Hematopoietic multipotent progenitor cell (in vitro differentiated cells): Measurements from ENCODE around the gene APC2.

- CAGE, long polyA plus RNA: no peak
Observed at GRCh38 chr19:1246305-1246595, 2.1 kb upstream of the MIDN start.

GRCh38 chr19:1249726-1250333 lies 1.4 kb downstream of the MIDN start:
- CAGE, long polyA plus RNA: no peak

DNA sequence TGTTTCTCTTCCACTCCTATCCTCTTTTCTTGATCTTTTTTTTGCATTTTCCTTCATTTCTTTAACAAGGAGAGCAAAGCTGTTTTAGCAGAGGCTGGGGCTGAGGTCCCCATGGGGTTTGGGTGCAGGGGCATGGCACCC lies 9.4 kb downstream of the MIDN start:
- CAGE, long polyA plus RNA: no peak

- CAGE, long polyA plus RNA: no peak
Observed at GRCh38 chr19:1267644-1268285, 1.4 kb upstream of the CIRBP start.

- CAGE, long polyA plus RNA: no peak
Observed at GRCh38 chr19:1270513-1270725, 1.3 kb downstream of the CIRBP start.

DNA sequence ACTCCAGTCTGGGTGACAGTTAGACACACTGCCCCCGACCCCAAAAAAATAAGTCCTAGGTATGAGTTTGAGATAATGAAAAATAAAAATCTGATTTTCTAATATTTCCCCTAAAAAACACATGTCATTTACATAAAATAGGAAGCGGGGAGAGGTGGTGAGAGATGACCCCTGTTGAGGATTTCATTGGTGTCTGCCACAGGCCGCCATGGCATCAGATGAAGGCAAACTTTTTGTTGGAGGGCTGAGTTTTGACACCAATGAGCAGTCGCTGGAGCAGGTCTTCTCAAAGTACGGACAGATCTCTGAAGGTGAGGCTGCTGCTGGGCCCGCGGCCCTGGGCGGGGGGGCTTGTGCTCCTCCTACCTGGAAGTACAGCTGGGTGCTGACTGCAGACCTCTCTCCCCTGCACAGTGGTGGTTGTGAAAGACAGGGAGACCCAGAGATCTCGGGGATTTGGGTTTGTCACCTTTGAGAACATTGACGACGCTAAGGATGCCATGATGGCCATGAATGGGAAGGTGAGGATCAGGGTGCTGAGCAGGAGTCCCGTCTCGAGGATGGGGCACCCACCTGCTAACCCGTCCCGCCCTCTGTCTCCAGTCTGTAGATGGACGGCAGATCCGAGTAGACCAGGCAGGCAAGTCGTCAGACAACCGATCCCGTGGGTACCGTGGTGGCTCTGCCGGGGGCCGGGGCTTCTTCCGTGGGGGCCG lies 1.8 kb downstream of the CIRBP start:
- CAGE, long polyA plus RNA: no peak

DNA sequence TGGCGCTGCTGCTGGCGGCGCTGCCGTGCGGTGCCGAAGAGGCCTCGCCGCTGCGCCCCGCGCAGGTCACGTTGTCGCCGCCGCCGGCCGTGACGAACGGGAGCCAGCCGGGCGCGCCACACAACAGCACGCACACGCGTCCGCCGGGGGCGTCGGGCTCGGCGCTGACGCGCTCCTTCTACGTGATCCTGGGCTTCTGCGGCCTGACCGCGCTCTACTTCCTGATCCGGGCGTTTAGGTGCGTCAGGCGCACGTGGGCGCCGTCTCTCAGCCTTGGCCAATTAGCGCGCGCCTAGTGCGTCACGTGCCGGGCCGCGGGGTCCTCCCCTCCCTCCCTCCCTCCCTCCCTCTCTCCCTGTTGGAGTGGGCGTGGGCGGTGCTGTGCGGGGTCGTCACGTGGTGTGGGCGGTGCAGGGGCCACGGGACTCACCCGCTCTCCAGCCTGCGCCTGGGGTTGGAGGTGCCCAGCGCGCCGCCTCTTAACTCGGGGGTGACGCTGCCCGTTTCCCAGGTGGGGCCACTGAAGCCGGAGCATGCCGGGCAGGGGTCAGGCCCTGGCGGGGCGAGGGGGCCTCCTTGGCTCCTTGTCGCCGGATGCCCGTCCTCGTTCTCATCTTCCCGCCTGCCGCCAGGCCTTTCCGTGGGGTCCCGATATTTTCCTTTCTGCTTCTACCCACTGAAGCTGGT lies 406 bp downstream of the FAM174C start:
- CAGE, long polyA plus RNA: start-site peak on the plus strand centred at position 450 of the sequence, 106 bp wide, 526 reads

- CAGE, long polyA plus RNA: no peak
Observed at GRCh38 chr19:1355491-1356464, 1.0 kb downstream of the PWWP3A start.

DNA sequence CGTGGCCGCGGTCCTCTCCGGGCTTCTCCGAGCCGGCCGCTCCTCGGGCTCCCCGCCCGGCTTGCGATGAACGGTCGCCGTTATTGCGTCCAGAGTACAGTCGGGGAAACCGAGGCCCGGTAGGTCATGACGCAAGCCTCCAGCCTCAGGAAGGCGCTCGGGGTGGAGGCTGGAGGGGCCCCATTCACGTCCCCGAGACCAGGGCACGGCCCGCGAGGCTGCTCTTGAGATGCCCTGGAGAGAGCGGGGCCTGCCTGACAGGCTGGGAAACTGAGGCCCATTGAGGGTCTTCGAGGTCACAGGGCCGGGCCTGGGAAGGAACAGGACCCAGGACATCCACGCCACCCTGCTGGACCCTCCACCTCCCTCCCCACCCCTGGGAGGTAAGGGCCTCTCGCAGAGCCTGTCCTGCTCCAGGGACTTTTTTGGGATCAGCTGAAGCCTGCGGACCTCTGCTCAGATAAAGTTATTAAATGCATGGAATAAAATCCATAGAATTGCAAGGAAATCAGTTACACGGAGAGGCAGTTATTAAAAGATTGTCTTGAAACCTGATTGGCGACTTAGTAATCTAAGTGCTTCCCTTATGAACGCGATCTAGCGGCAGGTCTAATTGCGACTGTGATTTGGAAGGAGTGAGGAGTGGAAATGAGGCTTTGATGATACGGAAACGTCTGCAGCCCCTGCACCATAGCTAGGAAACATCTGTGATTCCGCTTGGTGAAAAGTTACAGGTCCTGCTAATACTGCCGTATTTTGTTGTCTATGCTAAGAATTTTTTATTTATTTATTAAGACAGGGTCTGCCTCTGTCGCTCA lies 540 bp downstream of the NDUFS7 start:
- CAGE, long polyA plus RNA: no peak

DNA sequence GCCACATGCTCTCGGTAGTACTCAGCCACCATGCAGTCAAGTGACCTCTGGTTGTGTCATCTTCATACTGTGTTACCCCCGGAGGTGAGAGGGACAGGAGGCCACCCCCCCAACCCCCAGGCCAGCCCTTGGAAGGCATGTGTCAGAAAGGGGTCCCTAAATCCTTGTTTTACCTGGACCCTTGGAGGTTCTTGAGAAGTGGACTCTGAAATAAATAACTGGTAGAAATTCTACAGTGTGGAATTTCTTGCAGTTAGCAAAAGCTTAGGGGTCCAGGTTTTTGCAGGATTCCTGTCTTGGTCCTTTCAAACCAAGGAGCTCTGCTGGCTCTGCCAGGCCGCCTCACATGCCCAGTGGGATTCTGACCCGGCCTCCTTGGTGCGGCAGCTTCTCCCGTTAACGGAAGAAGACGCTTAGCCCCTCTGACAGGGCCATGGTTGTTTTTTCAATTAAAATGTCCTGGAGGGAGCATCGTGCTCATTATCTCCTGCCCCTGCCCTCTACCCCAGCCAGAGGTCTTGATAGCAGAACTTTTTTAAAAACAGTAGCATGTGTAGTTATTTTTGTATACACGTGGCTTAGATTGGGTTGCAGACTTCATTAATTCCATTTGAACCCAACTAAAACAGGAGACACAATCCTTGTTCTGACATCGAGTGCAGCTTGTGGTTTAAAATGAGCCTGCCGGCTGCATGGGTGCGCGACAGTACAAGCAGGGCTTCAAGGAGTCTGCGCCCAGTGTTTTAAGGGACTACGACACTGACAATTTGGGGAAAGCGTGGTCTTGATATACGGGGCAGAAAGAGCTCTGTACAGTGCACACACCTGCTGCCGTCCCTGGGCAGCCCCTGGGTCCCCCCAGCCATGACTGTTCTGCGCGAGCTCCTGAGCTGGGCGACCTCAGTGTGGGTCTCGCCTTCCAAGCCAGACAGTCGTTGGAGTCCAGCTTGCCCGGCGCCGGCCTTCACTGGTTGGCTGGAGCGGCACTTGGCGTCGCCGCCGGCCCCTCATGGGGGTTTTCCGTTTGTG lies 11.4 kb upstream of the RPS15 start:
- CAGE, long polyA plus RNA: no peak

- CAGE, long polyA plus RNA: no peak
Observed at GRCh38 chr19:1437881-1438317, 297 bp upstream of the RPS15 start.

DNA sequence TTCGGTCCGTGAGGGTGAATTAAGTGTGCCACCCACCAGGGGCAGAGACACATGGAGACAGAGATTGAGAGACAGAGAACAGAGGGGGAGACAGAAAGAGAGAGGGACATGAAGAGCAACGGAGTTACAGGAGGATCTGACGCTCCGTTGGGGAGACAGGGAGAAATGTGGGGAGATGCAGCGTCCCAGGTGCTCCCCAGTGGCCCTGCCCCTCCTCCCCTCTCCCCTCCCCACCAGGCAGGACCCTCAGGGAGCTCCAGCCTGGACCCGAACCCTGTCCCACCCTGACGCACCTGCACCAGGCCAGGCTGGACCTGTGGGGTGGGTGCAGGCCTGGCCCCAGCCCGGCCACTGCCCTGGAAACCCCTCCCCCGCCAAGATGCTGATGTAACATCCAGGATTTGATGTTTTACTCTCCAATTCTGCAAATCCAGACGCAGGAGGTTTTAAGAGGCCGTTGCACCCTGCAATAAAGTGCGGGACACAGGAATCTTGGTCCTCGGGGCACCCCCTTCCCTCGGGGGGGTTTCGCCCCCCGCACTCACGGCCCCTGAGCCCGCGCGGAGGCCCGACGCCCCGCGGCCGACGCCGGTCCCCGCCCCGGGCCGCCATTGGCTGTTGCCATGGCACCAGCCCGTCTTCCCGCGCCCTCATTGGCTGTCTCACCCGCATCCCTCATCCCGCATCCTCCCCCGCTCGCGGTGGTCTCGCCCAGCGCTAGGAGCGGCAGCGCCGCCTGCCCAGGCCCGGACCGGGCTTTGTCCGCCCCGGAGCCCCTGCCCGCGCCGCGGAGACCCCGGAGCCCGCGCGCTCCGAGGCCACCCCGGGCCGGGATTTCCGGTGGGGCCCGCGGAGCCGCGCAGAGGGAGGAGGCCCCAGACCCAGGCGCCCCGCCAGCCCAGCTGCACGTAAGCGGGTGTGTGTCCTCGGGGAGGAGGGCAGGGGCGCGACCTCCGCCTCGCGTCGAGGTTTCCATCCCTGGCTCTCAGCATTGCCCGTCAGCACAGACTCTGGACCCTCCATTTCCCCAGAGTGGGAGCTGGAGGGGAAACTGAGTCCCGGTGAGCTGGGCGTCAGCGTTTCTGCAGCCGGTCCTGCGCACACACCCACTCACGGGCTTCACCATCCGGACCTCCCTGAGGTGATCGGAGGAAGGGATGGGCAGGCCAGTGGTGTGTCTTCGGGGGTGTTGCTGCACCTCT lies at the start of gene APC2:
APC2 (plus strand) TSS at position 699 of the 1,202 bp plus-strand sequence.
- CAGE, long polyA plus RNA: no peak

DNA sequence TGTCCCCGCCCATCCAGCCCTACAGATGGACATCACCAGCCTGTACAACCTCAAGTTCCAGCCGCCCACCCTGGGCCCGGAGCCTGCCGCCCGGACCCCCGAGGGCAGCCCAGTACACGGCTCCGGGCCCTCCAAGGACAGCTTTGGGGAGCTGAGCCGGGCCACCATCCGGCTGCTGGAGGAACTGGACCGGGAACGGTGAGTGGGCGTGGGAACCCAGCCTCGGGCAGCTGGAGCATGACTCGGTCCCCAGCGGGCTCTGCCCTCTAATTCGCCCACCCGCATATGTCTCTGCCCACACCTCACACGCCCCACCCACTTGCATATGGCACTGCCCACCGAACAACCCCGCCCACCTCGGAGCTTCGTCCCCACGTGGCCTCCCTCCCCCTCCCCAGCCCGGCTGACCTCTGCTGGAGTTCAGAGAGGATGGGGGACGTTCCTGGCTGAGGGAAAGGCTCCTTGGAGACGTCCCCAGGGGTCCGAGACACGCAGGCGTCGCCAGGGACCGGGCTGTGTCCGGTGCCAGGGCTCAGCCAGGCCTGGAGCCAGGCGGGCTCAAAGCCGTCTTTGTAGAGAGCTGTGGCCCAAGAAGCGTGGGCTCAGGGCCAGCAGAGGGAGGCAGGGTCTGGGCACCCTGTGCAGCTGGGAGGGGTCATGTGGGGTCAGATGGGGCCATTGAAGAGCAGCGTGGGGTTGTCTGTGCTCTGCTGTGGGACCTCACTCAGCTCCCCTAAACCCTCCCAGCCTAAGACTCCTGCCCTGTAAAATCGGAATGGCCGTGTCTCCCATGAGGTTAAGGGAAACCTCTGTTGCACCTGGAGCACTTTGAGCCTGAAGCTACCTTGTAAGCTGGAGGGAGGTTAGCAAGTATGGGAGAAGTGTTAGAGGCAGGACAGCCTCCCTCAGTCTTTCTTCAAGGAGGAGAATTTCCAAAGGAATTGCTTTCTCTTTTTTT lies 3.8 kb downstream of the APC2 start:
- CAGE, long polyA plus RNA: no peak

DNA sequence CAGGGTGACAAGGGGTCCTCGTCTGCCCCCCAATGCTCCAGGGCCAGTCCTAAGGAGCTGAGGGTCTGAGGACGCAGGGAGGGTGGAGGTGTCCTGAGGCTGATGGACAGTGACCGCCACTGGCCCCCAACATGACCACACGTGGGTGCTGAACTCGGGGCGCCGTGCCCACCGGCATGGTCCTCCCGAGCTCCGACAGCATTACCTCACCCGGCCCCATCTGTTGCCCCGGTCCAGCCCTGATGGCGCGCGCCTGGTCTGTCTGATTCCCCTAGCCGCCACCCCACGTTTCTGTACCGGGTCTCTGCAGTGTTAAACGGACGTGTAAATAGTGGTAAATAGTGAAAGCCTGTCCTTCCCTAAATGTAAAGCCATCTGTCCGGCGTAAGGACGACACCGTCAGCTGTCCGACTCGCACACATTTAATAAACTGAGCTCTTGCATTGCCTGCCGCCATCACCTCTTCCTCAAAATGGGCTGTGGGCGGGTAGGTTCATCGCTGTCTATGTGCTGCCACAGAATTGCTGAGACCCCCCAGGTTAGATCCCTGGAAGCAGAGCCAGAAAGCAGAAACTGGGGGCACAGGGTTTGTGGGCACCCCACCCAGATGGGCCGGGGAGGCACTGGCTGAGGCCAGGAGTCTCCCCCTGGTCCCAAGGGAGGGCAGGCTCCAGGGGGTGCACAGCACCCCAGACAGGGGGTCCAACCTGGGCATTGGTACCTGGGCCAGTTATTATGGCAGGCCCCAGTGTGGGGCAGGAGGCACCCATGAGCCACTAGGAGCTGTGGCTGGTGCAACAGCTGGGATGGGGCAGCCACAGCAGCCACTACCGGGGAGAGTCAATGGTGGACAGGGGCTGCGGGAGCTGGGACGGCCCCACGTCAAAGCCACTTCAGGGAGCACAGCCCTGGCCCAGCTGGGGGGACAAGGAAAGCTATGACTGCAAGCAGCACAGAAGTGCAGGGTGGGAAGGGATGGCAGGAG lies 5.9 kb downstream of the C19orf25 start:
- CAGE, long polyA plus RNA: no peak

DNA sequence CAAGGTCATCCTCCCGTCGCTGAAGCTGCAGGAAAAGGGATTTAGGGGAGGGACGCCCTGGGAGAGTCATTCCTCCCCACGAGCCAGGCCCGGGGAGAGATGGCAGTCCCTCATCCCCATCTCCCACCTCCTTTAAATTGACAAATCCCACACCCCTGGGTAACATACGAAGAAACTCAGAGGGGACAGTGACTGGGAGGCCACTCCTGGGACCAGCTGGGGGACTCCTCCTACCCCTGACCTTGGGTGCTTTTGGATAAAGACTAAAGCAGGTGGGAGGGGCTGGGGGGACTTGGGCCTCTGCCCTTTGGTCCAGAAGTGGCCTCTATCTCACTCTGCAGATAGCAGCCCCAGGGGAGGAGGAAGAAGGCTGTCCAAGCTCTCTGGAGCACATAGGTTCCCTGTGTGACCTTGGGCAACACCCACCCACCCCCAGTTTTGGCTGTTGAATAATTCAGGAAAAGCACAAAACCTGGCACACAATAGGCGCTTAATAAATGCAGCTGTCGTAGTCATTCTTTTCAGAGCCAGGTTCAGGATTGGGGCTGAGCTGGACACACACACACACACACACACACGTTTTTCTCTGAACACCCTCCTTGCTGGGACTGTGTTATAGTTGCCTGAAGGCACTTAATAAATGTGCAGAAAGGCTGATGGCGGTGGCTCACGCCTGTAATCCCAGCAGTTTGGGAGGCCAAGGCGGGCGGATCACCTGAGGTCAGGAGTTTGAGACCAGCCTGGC lies 2.3 kb downstream of the REEP6 start:
- CAGE, long polyA plus RNA: no peak

DNA sequence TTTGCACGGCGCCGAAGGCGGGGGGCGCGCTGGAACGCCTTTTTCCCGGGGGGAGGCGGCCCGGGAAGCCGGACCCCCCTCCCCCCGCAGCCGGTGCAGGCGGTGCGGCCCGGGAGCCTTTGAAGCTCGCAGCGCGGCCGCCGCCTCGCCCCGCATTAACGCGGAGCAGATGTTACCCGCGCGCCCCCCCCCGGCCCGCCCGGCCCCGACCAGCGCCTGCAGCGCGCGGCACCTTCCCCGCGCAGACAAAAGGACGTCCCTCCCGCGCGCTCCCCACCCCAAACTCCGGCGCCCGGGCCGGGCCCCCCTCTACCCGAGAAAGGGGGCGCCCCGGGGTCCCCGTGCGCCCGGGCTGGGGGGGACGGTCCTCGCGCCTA lies 810 bp downstream of the TCF3 start:
- CAGE, long polyA plus RNA: no peak

GRCh38 chr19:1773189-1773726 lies 20.0 kb downstream of the ONECUT3 start:
- CAGE, long polyA plus RNA: no peak

- CAGE, long polyA plus RNA: no peak
Observed at GRCh38 chr19:1837248-1838246, 10.7 kb downstream of the REXO1 start.

DNA sequence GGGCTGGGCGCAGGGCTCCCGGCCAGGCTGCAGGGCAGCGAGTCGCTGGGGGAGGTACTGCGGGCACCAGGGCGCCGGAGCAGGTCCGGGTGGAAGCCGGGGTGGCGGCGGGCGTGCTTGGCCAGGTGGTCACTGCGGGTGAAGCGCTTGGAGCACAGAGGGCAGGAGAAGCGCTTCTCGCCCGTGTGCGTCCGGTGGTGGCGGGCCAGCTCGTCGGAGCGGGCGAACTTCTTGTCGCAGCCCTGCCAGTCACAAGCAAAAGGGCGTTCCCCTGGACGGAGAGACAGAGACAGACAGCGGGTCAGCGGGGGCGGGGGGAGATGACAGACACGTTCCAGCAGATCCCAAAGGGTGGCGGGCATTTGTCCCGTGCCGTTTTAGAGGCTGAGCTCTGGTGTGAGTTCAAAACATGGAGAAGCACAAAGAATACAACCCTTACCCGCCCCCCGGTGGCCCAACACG lies 6.2 kb upstream of the REXO1 start:
- CAGE, long polyA plus RNA: no peak

GRCh38 chr19:1854952-1855791 lies 6.9 kb upstream of the REXO1 start:
- CAGE, long polyA plus RNA: no peak